ENCODE measurements around the genes ABTB3 and ISCU.

- RAMPAGE, long total RNA = no peak
- RRBS, 2 experiments = 8% methylated on average over 1 of the region's 11 CpGs; no CpG with 5 or more reads in 1 of the 2 experiments
CAGE:
- cytosol, long polyA minus RNA = no peak
- cytosol, long polyA plus RNA = no peak
- long polyA plus RNA = no peak
- nucleolus, long total RNA = no peak
- nucleus, long polyA plus RNA = no peak
- nucleus, long total RNA = no peak
Observed at GRCh38 chr12:106137221-106138064, 1.3 kb downstream of the NUAK1 start.

- RAMPAGE, long total RNA = no peak
- RRBS, 2 experiments = no CpG with 5 or more reads among the region's 20 CpGs
CAGE:
- cytosol, long polyA minus RNA = start-site peak on the minus strand at chr12:106239112-106239121, 38 reads
- cytosol, long polyA plus RNA = no peak
- long polyA plus RNA = no peak
- nucleolus, long total RNA = no peak
- nucleus, long polyA plus RNA = no peak
- nucleus, long total RNA = no peak
Observed at GRCh38 chr12:106238237-106239266, 9.3 kb downstream of the CKAP4 start.

DNA sequence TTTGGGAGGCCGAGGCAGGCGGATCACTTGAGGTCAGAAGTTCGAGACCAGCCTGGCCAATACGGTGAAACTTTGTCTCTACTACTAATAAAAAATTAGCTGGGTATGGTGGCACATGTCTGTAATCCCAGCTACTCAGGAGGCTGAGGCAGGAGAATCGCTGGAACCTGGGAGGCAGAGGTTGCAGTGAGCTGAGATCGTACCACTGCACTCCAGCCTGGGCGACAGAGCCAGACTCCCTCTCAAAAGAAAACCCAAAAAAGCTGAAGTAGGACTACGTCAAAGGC, 1.4 kb downstream of the CKAP4 start:
- RAMPAGE, long total RNA = no peak
- RRBS, 2 experiments = no CpG with 5 or more reads among the region's 8 CpGs
CAGE:
- cytosol, long polyA minus RNA = no peak
- cytosol, long polyA plus RNA = no peak
- long polyA plus RNA = no peak
- nucleolus, long total RNA = no peak
- nucleus, long polyA plus RNA = no peak
- nucleus, long total RNA = no peak

DNA sequence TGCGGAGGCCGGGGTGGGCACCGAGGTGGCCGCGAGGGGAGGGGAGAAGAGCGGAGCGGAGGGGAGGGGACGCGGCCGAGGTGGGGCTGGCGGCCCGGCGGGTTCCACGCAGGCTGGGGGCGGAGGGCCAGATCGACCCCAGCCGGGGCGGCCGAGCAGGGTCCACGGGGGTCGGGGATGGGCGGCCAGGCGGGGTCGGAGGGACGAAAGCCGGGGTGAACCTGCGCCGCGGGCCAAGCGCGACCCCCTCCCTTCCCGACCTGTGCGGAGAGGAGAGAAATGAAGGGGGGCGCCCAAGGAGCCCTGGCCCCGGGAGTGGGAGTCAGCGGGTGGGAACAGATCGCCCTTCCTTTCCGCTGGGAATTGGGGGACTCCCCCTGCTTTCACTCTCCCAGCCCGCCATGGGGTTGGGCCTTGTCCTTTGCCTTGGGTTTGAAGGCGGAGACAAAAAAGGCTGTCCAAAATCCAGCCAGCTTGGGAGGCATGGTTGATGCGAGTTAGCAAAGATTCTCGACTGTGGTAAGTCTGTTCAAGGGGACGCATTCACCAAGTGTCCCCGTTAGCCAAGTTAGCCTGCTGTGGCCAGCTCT, 516 bp upstream of the CKAP4 start:
- RAMPAGE, long total RNA = no peak
- RRBS, 2 experiments = 2% methylated on average over 23 to 30 of the region's 44 CpGs
CAGE:
- cytosol, long polyA minus RNA = no peak
- cytosol, long polyA plus RNA = no peak
- long polyA plus RNA = no peak
- nucleolus, long total RNA = no peak
- nucleus, long polyA plus RNA = no peak
- nucleus, long total RNA = no peak

GRCh38 chr12:106282563-106283269, 19.8 kb upstream of the TCP11L2 start:
- RAMPAGE, long total RNA = no peak
- RRBS, 2 experiments = no CpG with 5 or more reads among the region's 6 CpGs
CAGE:
- cytosol, long polyA minus RNA = no peak
- cytosol, long polyA plus RNA = no peak
- long polyA plus RNA = no peak
- nucleolus, long total RNA = no peak
- nucleus, long polyA plus RNA = no peak
- nucleus, long total RNA = no peak

GRCh38 chr12:106586910-106587920, 4.4 kb downstream of the RFX4 start:
- RAMPAGE, long total RNA = no peak
- RRBS, 2 experiments = 8 to 12% methylated on average over 23 to 29 of the region's 68 CpGs
CAGE:
- cytosol, long polyA minus RNA = no peak
- cytosol, long polyA plus RNA = no peak
- long polyA plus RNA = no peak
- nucleolus, long total RNA = no peak
- nucleus, long polyA plus RNA = no peak
- nucleus, long total RNA = no peak

DNA sequence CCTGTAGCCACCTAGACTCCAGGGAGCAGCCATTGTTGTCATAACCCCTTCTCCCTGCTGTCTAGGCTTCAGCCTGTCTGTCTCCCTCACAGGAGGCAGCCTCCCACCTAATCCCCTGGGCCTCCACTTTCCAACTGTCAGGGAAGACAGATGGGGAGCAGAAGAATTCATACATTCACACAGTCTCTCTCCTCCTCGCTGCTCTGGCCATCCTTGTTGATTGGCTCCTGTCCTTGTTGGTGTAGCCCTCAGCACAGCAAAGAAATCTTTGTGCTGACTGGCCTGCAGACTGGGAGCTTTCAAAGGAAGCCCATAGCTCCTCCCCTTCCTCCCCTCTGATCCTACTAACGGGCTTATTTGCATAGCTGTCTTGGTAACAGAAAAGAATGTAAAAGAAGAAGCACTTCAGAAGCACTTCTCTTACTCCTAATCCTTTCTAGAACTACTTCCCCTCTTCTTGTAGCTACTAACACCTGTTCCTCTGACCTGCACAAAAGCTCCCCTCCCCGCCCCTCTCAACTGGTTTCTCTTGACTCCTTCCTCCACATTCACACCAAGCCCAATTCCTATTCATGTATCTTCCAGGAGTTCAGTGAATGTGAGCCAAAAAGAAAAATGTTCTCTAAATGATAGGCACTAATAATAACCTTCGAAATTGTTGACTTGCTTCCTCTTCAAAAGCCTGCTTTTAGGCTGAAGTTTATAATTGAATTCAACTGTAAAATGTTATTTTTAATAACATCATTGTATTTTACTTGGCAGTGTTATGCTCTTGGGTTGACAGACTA, 14.3 kb upstream of the RIC8B start:
- RAMPAGE, long total RNA = no peak
- RRBS, 2 experiments = no CpG with 5 or more reads among the region's 4 CpGs
CAGE:
- cytosol, long polyA minus RNA = no peak
- cytosol, long polyA plus RNA = no peak
- long polyA plus RNA = no peak
- nucleolus, long total RNA = no peak
- nucleus, long polyA plus RNA = no peak
- nucleus, long total RNA = no peak

GRCh38 chr12:107317759-107318635, at the start of gene ABTB3:
Gene ABTB3, plus strand, starts transcription at chr12:107318434.
- RAMPAGE, long total RNA = no peak
- RRBS, 2 experiments = 12 to 13% methylated on average over 26 to 34 of the region's 66 CpGs
CAGE:
- cytosol, long polyA minus RNA = no peak
- cytosol, long polyA plus RNA = no peak
- long polyA plus RNA = no peak
- nucleolus, long total RNA = no peak
- nucleus, long polyA plus RNA = no peak
- nucleus, long total RNA = no peak

DNA sequence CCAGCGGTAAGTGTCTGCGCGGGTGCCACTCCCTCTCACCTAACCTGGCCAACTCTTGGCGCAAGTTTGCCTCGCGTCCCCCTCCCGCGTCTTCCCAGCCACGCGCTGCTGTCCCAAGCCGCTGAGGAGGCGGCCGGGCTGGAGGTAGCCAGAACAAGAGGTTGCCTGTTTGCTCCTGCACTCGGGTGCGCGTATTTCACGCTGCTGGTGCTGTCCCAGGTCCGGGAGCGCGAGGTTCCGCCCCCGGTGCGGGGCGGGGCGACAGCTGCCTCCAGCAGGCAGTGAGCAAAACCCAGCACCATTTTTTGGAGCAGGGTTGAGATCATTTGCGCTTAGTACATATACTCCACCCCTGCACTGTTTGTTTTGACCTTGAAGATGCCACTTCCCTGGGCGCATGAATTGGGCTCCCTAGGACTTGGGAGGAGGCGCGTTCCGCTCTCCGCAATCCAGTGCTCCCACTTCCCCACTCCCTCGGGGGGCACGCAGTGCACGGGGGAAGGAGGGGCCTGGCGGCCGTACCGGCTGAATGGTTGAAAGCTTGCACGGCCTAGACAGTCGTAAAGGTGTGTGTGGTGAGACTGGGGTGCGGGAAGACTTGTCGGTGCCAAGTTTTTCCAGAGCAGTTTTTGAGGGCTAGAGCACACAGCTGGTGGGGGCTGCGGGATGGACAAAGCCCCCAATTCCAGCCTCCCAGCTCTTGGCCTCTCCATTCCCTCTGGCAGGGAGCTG, 2.0 kb downstream of the ABTB3 start:
- RAMPAGE, long total RNA = no peak
- RRBS, 2 experiments = 4% methylated on average over 5 of the region's 42 CpGs
CAGE:
- cytosol, long polyA minus RNA = no peak
- cytosol, long polyA plus RNA = no peak
- long polyA plus RNA = no peak
- nucleolus, long total RNA = no peak
- nucleus, long polyA plus RNA = no peak
- nucleus, long total RNA = no peak

- RAMPAGE, long total RNA = no peak
- RRBS, 2 experiments = no CpG with 5 or more reads among the region's 5 CpGs
CAGE:
- cytosol, long polyA minus RNA = no peak
- cytosol, long polyA plus RNA = no peak
- long polyA plus RNA = no peak
- nucleolus, long total RNA = no peak
- nucleus, long polyA plus RNA = no peak
- nucleus, long total RNA = no peak
Observed at GRCh38 chr12:107372044-107372702, 53.9 kb downstream of the ABTB3 start.

- RAMPAGE, long total RNA = no peak
- RRBS, 2 experiments = no CpG with 5 or more reads among the region's 15 CpGs
CAGE:
- cytosol, long polyA minus RNA = no peak
- cytosol, long polyA plus RNA = no peak
- long polyA plus RNA = no peak
- nucleolus, long total RNA = no peak
- nucleus, long polyA plus RNA = no peak
- nucleus, long total RNA = no peak
Observed at GRCh38 chr12:107520333-107520918, 165.2 kb upstream of the PWP1 start.

GRCh38 chr12:107660728-107661289, 24.8 kb upstream of the PWP1 start:
- RAMPAGE, long total RNA = no peak
- RRBS, 2 experiments = no CpG with 5 or more reads among the region's 10 CpGs
CAGE:
- cytosol, long polyA minus RNA = no peak
- cytosol, long polyA plus RNA = no peak
- long polyA plus RNA = no peak
- nucleolus, long total RNA = no peak
- nucleus, long polyA plus RNA = no peak
- nucleus, long total RNA = no peak

- RAMPAGE, long total RNA = no peak
- RRBS, 2 experiments = no CpG with 5 or more reads among the region's 1 CpG
CAGE:
- cytosol, long polyA minus RNA = no peak
- cytosol, long polyA plus RNA = no peak
- long polyA plus RNA = no peak
- nucleolus, long total RNA = no peak
- nucleus, long polyA plus RNA = no peak
- nucleus, long total RNA = no peak
Observed at GRCh38 chr12:108333260-108333494, 5.9 kb downstream of the CMKLR1 start.

DNA sequence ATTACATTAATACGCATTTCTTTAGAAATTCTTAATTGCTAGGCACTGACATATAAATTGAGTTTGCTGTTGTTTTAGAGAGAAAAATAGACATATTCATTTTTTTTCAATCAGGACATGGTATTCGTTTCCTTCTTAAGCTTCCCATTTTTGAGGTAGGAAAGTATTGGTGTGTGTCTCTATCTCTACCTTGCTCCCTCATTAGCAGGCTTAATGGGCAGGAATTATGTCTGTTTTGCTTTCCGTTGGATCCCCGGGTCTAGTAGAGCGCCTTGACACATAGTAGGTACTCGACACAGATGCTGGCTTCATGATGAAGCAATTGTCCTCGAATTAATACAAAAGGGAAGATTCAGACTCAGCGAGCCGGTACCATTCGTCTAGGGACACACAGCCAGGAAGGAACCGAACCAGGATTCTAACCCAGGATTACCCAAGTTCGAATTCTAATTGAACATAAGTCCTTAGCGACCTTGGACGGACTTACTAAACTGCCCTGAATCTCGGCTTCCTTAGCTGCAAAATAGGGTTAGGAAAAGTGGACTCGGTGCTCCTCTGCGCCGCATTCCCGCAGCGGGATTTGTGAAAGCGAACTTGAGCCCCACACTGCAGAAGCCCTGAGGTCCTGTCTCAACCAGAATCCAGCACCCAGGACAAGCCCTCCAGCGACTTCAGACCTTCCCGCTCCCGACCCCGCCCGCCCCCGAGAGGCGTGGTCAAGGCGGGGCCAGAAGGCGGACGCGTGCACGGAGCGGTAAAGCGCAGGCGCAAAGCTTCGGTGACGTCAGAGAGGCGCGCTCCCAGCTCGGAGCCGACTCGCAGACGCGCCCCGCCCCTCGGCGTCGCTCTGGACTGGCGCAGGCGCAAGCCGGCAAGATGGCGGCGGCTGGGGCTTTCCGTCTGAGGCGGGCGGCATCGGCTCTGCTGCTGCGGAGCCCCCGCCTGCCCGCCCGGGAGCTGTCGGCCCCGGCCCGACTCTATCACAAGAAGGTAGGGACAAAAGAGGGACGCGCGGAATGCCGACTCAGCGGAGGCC, at the start of gene ISCU:
TSS of gene ISCU (plus strand) at position 850 of the 1,036 bp plus-strand sequence.
- RAMPAGE, long total RNA = start-site peak on the plus strand centred at position 884 of the sequence, 81 bp wide, 2,103 and 2,745 reads in 2 replicates
- RRBS, 2 experiments = under 1 to 7% methylated on average over 8 to 12 of the region's 70 CpGs
CAGE:
- cytosol, long polyA minus RNA = start-site peak on the plus strand centred at position 885 of the sequence, 40 bp wide, 306 reads; start-site peak on the plus strand centred at position 977 of the sequence, 8 bp wide, 22 reads
- cytosol, long polyA plus RNA = start-site peak on the plus strand centred at position 866 of the sequence, 164 bp wide, 2,750 and 2,729 reads in 2 replicates
- long polyA plus RNA = start-site peak on the plus strand centred at position 902 of the sequence, 111 bp wide, 941 and 2,540 reads in 2 replicates
- nucleolus, long total RNA = start-site peak on the minus strand centred at position 656 of the sequence, 93 bp wide, 66 reads
- nucleus, long polyA plus RNA = start-site peak on the plus strand centred at position 881 of the sequence, 125 bp wide, 1,563 and 2,180 reads in 2 replicates
- nucleus, long total RNA = no peak

DNA sequence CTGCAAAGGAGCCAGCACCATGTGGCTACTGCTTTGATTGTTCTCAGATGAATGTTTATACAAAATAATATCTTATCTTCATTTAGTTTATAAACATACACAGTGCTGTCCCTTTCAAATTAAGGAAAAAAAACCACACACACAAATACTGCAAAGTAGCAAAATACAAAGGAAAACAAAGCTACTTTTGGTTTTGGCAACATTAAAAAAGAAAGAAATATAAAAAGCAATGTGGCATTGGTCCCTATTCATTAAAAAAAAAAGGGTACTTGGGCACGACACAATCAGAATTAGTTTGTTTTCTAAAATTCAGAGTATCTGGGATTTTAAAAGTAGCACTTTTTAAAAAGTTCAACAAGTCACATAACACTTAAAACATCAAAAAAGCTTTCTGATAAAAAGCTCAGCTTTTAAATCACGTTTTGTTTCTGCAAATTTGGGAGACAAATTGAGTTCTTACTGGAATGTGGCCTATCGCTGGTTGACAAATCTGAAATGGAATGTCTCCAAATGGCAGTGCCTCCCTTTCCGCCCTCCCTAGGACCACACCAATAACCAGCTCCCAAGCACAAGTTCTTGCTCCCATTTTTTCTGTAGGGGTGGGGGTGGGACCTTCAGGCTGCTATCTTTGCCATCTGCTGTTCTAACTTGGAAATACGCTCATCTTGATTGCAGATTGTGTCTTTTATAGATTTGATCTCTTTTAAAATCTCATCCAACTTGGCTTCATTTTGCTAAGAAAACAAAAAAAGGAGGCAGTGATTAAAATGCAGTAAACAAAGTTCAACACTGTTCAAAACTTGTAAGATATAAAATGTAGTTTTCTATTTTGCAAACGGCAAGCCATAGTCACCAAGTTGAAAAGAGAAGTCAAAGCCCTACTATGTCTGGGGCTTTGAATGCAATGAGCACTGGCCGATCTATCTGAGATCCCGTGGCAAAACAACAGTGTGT, 13.4 kb upstream of the SELPLG start:
- RAMPAGE, long total RNA = no peak
- RRBS, 2 experiments = no CpG with 5 or more reads among the region's 8 CpGs
CAGE:
- cytosol, long polyA minus RNA = start-site peak on the minus strand centred at position 61 of the sequence, 53 bp wide, 98 reads
- cytosol, long polyA plus RNA = no peak
- long polyA plus RNA = no peak
- nucleolus, long total RNA = no peak
- nucleus, long polyA plus RNA = no peak
- nucleus, long total RNA = no peak

DNA sequence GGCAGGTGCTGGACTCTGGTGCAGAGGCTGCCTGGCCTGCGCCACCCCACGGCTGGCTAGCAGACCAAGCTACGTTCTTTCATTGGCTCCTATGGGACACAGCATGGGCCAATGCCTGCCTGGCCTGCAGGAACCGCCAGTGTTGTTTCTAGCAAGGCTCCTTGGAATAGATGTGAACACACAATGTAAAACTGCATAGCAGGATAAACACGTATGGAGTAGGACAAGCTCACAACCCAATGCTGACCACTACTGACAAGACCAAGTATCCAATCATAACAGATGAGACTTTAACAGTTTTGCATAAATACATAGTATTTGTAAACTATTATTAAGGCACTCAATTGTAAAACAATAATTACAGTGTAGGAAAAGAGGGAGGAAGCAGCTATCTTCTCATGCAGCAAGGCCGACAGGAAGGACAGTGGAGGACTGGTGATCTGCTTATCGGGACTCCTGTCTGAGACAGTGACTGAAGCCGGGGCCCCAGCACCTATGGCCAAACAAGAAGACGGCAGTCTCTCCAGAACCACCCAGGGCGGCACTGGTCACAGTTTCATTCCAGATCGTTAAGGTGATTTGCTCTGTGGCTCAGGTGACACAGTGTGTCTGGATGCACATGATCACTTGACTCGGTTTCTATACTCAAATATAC, 51.9 kb upstream of the CORO1C start:
- RAMPAGE, long total RNA = no peak
- RRBS, 2 experiments = no CpG with 5 or more reads among the region's 12 CpGs
CAGE:
- cytosol, long polyA minus RNA = no peak
- cytosol, long polyA plus RNA = no peak
- long polyA plus RNA = no peak
- nucleolus, long total RNA = no peak
- nucleus, long polyA plus RNA = no peak
- nucleus, long total RNA = no peak

DNA sequence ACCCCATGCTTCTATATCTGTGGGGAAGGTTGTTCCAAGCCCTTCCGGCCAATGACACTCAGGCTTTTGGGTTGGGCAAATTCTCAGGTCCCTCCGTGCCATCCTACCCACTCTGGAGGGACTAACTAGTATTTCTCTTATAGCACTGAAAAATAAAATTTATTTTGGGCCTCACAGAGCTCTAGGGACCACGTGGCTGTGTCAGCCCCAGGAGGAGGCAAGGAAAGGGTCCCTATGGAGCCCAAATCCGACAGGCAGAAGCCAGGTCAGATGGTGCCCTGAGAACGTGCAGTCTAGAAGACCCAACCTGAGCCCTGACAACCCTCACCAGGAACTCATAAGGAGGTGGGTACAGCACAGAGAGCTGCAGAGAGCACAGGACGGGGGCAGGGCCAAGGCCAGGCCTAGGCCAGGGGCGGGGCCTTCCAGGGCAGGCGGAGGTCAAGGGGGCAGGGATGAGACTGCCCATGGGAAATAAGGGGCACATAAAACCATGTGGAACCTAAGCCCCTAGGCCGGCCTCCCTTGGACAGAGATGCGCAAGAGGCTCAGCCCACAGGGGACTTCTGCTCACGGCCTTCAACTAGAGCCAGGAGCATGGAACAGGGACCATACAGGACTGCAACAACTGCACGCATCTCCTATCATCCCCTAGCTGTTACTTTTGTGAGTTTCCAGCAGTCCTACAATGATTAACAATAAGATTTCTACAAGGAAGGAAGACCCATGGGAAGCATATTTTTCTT, 45.1 kb downstream of the SSH1 start:
- RAMPAGE, long total RNA = no peak
- RRBS, 2 experiments = no CpG with 5 or more reads among the region's 12 CpGs
CAGE:
- cytosol, long polyA minus RNA = no peak
- cytosol, long polyA plus RNA = no peak
- long polyA plus RNA = no peak
- nucleolus, long total RNA = no peak
- nucleus, long polyA plus RNA = no peak
- nucleus, long total RNA = no peak

DNA sequence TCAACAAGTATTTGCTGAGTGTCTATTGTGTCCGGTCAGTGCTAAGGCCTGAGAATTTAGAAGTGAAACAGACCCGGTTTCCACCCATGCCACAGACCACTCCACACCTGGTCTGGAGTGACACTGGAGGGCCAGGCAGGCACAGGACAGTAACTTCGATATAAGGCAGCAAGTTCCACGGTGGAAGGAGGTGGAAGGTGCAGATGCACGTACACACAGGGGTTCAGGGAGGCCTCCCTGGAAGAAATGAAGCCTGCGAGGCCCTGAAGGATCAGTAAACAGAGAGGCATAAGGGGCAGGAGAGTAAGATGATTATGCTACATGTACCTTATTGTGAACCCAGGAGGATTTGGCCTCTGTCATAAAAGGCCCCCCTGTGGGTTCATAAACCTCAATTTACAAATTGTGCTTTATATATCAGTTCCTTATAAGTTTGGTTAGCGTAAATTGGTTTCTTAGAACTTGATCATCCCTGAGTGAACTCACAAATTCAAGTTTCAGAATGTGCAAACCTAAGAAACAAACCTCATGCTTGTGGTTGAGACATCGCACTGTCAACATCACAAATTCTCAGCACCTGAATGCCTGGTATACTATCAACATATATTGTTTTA, 25.9 kb downstream of the SSH1 start:
- RAMPAGE, long total RNA = no peak
- RRBS, 2 experiments = no CpG with 5 or more reads among the region's 8 CpGs
CAGE:
- cytosol, long polyA minus RNA = no peak
- cytosol, long polyA plus RNA = no peak
- long polyA plus RNA = no peak
- nucleolus, long total RNA = no peak
- nucleus, long polyA plus RNA = no peak
- nucleus, long total RNA = no peak

DNA sequence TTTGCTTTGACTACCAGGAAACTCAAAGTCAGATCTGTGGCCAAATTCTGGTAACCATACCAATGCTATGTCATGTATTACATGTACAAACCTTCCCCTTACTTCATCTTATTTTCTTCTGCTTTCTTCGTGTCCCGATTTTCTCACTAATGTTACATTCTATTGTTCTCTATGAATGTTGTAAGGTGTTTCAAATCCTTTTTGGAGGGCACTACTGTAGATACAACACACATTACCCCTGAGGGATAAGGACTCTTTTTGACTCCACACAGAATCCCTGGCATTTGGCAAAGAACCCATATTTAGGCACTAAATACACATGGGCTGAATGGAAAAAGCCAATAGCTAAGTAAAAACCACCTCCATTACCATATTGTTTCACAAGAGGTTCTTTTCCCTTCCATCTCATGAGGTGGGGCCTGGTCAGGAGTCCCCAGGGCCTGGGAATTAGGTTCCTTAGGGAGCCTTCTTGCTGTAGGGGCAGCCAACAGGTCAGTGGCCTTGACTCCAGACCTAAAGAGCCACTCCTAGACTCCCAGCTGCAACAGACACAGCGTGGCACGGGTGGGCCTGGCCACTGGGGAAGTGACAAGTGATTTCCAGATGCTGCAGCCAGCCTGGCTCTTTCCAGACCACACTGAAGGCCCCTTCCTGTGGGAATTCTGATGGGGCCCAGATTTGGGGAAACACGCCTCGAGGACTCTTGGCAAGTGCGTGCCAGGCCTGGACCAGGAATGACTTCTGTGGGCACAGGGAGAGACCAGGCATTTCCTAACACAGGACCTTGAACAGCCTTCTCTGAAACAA, 18.3 kb downstream of the SSH1 start:
- RAMPAGE, long total RNA = no peak
- RRBS, 2 experiments = no CpG with 5 or more reads among the region's 7 CpGs
CAGE:
- cytosol, long polyA minus RNA = no peak
- cytosol, long polyA plus RNA = no peak
- long polyA plus RNA = no peak
- nucleolus, long total RNA = no peak
- nucleus, long polyA plus RNA = no peak
- nucleus, long total RNA = no peak

Data from GM12878 (cell line).